ENCODE data around the gene EPC2.

DNA sequence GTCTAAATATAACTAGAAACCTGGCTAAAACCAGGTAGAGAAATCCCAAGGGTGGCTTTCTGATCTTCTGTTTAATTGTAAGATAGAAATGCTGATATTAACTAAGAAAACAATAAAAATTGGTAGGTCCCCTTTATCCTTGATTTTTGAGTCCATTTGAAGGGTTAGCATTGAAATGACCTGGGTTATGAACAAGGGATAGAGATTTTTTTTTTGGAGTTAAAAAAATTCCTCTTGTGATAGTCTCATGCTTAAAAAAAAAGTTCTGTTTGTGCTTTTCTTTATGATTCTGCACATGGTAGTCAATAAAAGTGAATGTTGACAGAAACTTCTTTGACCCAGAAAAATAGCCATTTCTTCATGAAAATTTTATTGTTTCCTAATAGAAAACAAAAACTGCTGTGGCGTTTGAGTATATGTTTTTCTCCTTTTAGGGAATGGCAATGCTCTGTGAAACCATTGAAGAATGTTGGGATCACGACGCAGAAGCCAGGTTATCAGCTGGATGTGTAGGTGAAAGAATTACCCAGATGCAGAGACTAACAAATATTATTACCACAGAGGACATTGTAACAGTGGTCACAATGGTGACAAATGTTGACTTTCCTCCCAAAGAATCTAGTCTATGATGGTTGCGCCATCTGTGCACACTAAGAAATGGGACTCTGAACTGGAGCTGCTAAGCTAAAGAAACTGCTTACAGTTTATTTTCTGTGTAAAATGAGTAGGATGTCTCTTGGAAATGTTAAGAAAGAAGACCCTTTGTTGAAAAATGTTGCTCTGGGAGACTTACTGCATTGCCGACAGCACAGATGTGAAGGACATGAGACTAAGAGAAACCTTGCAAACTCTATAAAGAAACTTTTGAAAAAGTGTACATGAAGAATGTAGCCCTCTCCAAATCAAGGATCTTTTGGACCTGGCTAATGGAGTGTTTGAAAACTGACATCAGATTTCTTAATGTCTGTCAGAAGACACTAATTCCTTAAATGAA lies 82.1 kb downstream of the ACVR2A start:
- PRO-cap, result no peak

- PRO-cap, result unidirectional peak, minus-strand start at chr2:148509566
These were observed 135.2 kb upstream of the EPC2 start for GRCh38 chr2:148509281-148509837.

- PRO-cap, result bidirectional peak, plus-strand start at chr2:148644754, minus-strand start at chr2:148644630
These were observed at the start of gene EPC2 for GRCh38 chr2:148643736-148644848. TSS of gene EPC2 (plus strand) at chr2:148644751.

GRCh38 chr2:148705229-148705932 lies 60.8 kb downstream of the EPC2 start:
- PRO-cap, result no peak

GRCh38 chr2:148705933-148706756 lies 61.6 kb downstream of the EPC2 start:
- PRO-cap, result no peak

DNA sequence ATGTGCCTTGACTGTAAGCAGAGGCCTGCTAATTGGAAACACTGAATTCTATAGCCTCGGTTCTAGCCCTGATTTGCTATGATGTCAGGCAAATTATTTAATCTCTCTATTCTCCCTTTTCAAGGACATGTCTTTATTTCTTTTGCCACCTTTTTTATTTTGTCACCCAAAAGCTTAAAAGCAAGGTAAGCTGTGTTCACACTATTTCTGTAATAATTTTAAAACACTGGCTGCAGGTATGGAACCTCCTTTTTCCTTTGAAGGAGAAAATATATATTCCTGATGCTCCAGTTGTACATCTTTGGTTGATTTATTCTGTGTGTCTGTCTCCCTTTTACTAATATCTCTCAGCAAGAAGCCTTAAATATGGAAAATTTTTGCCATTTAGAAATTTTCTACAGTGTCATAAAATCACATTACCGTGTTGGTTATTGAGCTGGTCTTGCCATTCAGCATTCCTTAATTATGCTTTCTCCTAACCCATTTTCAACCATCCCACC lies 47.3 kb downstream of the KIF5C start:
- PRO-cap, result no peak

DNA sequence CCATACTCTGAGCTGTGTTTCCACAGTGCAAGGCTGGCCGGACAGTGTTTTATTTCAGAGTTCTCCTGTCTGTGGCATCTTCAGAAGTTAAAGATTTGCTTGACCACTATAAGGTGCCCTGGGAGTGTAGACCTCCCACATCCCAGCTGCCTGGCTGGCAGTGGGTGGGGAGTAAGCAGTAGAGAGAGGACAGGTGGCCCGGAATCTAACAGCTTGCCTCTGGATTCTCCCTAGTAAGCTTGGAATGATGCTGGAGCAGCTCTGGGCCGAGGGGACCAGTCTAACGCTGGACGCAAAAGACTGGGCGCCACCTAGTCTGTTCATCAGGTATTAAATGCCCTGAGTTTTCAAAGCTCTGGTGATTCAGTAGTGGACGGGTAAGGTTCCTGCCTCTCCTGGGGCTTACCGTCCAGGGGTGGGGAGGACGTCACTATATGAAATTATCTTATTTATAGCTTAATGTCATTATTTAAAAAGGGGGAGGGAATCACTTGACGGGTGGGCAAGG lies 687 bp upstream of the LYPD6B start:
- PRO-cap, result no peak

DNA sequence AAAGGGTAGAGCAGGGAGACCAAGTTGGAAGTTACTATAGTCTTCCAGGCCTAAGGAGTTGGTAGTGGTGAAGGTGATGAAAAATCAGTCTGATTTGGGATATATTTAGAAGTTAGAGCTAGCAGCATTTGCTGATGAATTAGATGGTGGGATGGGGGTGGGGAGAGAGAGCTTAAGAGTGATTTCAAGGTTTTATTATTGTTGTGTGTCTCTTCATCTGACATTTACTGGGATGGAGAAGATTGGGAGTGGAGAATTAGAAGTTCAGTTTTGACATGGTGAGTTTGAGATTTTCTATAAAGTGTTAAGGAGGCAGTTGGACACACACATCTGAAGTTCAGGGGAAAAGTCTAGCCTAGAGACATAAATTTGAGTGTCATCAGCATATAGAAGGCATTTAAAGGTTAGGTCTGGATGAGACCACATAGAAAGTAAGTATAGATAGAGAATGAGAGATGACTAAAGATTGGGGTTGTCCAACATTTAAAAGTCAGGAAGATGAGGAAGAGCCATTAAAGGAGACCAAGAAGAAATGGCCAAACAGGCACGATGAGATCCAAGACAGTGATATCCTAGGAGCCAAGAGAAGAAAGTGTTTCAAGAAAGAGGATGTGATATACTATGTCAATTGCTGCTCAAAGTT lies 72.9 kb downstream of the LYPD6B start:
- PRO-cap, result no peak

- PRO-cap, result no peak
These were observed 61.1 kb upstream of the MMADHC start for GRCh38 chr2:149648340-149649320.

DNA sequence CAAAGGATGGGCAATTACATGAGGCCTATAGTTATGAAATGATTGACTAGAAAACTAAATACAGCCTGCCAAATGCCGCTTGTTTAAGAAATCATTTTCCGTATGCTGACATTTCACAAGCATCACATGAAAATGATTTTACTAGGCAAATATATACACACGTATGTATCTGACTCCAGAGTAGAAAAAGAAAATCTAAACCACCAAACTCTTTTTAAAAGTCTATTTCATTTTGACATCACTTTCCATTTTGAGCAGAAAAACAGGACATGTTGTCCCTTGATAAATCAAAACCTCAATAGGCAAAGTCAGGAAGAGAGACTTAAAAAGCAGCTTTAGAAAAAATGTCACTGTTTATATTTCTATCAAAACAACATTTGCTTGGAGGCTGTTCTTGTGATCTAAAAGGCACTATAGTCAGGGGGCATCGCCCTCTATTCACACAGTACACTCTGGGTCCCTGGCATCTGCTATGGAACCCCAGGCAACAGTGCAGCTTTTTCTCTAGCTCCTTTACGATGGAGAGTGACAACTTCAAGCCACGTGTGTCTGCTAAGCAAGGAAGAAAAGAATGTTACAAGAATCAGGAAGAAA lies 11.4 kb downstream of the RND3 start:
- PRO-cap, result bidirectional peak, plus-strand start at position 411 of the sequence, minus-strand start at position 300 of the sequence

GRCh38 chr2:150477429-150477819 lies 10.0 kb downstream of the RND3 start:
- PRO-cap, result no peak

- PRO-cap, result no peak
These were observed 9.4 kb downstream of the RND3 start for GRCh38 chr2:150478048-150478562.

DNA sequence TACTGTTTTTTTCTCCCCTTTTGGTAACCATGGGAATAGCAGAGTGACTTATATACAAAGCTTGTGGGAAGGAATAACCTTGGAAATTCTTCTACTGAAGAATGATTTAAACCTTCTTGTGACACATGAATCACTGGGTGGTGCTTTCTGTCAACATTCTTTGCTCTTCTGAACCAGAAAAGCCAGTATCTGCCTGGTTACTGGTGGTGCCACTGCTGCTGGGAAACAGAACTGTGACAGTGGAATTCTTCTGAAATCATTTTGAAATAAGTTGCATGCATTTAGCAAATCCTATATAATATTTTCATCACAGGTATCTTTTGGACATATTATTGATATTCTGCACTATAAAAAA lies 39.4 kb upstream of the RND3 start:
- PRO-cap, result no peak

GRCh38 chr2:151760065-151760758 lies 25.9 kb upstream of the NEB start:
- PRO-cap, result no peak

GRCh38 chr2:151806200-151807043 lies 21.8 kb downstream of the ARL5A start:
- PRO-cap, result no peak

GRCh38 chr2:152418761-152419079 lies 83.7 kb downstream of the FMNL2 start:
- PRO-cap, result no peak

DNA sequence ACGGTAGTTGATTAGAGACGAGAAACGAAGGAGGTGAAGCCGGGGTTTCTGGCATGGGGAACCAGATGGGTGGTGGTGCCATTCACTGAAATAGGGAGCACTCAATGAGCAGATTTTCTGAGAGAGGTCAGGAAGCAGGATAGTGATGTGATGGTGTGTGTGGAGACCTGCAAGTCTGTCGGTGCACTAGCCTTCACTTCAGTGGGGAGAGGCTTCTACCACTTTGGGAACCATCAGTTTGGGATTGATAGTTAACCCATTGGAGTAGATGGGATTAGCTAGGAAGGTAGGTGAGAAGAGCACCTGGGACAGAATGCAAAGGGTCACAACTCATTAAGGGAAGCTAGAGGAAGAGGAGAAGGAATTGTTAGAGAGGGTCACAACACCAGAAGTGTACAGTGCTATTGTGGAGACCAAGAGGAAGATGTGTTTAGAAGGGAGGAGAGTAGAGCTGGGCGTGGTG lies 108.2 kb downstream of the FMNL2 start:
- PRO-cap, result no peak

DNA sequence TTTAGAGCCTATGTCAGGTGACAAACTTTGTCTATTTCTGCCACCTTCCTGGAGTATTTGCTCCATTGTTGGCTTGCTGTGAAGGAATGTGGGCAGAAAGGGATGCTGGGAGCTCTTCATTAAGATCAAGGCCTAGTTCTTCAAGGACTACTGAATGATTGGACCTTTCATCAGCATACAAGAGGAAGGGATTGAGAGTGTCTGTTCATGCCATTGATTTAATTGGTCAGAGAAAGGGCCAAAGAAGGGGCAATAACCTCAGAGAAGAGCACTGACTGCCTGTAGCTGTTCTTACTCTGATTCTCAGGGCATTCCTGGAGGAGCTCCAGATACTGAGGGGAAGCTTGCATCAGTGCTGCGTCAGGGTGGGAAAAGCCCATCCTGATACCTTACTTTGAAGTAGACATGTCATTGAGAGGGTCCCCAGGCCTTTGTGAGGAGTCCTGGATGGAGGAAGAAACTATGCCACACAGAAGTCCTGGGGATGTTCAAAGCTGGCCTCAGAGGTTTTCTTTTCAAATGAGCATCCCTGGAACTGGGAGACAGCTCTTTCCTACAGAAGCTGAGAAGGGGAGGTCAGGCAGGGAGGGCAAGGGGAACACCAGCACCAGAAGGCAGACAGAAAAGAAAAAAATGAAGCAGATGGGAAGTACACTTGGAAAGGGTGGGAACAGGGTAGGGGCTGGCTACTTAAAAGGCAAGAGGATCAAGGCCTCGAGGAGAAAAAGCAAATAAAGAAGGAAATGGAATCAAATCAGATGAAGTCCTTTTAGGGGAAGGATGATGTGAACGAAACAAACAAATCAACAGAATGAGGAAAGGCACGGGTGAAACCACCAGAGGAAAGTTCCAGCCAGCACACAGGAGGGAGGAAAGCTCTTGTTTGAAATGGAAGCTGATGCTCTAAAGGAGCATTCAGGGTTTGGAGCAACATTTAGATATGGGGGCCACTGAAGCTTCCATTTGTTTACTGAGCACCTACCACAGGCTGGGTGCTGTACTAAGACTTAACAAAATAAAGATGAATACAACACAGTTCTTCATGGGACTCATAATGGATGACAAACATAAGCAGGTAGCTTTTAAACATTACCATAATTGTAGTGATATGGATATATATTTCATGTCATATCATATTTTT lies 120.0 kb downstream of the FMNL2 start:
- PRO-cap, result no peak

DNA sequence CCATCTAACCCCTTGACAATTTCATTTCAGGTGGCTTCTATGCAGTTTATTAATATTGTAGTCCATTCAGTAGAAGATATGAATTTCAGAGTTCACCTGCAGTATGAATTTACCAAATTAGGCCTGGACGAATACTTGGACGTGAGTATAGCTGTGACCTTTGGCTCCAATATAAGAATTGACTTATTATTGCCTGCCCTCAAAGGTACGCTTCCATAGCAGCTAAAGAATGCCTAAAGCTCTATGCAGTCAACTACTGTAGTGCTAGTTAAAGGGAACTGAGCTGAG lies 105.9 kb downstream of the PRPF40A start:
- PRO-cap, result no peak

DNA sequence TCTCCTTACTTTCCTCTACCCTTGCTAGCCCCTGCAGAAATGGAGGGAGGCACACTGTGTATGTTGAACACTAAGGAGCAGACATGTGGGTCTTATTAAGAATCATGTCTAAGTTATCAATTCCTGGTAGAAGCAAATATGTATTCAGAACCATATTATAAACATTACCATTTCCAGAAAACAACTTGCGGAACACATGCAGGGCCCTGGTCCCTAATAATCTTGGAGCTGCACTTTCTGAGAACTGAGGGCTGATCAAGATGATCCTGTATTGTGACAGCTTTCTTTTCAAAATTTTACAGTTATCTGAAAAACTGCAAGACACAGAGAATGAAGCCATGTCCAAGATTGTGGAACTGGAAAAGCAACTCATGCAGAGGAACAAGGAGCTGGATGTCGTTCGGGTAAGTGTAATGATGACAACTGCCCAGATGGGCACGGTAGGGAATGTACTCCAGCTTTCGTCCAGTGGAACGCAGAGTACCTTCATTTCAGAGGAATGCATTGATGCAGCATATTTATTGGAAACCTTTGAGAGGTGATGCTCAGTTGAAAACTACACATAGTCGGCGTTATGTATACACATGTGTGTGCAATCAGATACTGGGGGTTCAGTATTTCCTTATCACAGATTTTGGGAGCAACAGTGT lies 100.3 kb downstream of the PRPF40A start:
- PRO-cap, result no peak